NCI-H460 (cell line): ENCODE results near the gene HERPUD2.

DNA sequence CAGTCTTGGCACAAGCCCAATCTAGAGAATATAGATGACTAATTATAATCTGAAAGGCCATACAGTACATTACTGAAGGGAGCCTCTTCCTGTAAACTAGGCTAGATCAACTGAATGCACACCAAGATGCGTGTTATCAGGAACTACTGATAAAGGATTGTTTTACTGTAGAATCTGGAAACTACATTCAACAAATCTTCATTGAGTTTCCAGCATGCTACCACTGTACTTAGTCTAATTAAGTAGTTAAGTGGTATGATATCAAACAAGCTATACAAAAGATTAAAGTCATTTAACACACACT, 1.3 kb upstream of the KBTBD2 start:
RAMPAGE:
- cytosol, long total RNA = no peak
- long total RNA = no peak
- nucleus, long total RNA = no peak

DNA sequence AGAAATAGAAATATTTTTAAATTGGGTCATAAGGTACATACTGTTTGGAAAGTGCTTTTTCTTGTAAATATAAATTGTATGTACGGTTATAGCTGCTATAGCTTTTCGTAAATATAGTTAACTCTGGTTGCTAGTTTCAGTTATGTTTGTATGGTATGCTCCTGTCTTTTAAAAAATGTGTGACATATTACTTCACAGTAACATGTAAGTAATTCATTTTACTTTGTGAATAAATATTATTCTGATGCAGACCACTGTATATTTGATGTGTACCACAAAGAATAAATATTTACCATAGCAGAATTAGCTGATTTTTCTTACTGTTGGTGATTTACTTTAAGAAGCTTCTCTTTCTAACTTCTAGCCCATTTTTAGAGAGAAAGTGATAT, 292.7 kb downstream of the BBS9 start:
RAMPAGE:
- cytosol, long total RNA = no peak
- long total RNA = no peak
- nucleus, long total RNA = no peak

DNA sequence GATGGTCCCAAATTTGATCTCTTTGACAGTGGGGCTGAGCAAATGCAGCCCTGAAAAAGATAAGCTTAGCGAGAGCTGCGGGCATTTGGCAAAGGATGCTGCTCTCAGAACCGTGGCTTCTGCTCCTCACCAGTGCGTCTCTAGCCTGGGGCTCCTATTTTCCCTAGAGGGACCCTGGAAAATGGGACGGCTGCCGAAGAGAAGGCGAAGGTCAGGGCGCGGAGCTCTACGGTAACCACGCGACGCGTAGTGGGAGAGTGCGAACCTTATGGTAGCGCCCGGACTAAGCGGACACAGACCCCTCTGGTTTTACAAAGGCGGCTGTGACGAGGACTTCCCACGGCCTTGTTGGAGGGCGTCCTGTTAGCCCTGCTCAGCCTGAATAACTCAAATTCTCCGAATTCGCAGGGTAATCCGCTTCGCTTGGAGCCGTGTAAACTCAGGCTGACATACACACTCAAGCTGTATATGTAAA, 769 bp upstream of the TBX20 start:
RAMPAGE:
- cytosol, long total RNA = no peak
- long total RNA = no peak
- nucleus, long total RNA = no peak

GRCh38 chr7:35401425-35401853, 147.5 kb upstream of the TBX20 start:
RAMPAGE:
- cytosol, long total RNA = no peak
- long total RNA = no peak
- nucleus, long total RNA = no peak

DNA sequence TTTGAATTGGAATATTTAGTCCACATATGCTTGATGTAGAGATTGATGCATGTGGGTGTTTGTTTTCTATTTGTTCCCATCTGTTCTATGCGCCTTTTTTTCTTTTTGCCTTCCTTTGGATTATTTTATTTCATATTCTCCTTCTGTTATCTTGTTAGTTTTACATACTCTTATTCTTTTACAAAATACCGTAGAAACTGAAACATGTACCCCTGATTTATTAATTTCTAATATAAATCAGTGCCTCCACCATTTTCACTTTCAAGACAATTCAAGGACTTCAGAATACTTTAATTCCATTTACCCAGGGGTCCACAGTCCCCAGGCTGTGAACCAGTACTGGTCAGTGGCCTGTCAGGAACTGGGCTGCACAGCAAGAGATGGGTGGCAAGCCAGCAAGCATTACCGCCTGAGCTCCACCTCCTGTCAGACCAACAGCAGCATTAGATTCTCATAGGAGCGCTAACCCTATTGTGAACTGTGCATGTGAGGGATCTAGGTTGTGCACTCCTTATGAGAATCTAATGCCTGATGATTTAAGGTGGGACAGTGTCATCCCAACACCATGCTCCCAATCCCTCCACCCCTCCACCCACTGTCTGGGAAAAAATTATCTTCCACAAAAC, 68.8 kb downstream of the HERPUD2 start:
RAMPAGE:
- cytosol, long total RNA = no peak
- long total RNA = no peak
- nucleus, long total RNA = no peak

DNA sequence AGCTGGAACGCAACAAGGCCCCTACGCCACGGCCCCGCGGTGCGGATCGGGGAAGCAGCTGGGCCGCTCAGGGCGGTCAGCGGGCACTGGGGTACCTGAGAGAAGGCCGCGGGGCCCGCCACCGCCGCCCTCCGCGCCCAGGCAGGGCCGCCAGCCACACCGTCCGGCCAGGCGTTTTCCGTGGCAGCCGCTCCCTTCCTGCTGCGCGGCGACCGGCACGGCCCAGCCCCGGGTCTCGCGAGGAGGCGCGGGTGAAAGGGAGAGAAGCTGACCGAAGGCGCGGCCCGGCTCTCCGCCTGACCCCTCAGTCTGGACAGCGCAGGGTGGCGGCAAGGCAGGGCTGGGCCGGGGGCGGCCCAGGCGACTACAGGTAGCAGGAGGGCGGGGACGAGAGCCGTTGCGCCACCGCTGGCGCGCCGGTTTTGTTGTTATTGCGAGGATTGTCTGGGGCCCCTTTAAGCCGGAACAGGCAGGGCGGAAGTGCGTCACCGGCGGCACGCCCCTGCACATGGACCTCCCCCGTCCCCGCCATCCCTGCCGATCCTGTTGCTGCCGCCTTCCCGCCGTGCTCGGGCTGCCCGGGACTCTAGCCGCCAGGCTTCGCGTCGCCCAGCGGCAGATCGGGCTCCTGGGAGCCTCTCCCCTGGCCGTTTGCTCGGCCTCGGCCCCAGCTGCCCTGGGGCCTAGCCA, at the start of gene HERPUD2:
TSS of gene HERPUD2 (minus strand) at position 430 of the 690 bp plus-strand sequence.
RAMPAGE:
- cytosol, long total RNA = no peak
- long total RNA = no peak
- nucleus, long total RNA = no peak

RAMPAGE:
- cytosol, long total RNA = no peak
- long total RNA = no peak
- nucleus, long total RNA = no peak
Observed at GRCh38 chr7:35716199-35716897, 21.4 kb upstream of the HERPUD2 start.

GRCh38 chr7:35890529-35890999, 89.7 kb downstream of the SEPTIN7 start:
RAMPAGE:
- cytosol, long total RNA = no peak
- long total RNA = no peak
- nucleus, long total RNA = no peak

RAMPAGE:
- cytosol, long total RNA = no peak
- long total RNA = no peak
- nucleus, long total RNA = no peak
Observed at GRCh38 chr7:36119111-36119665, 33.9 kb upstream of the EEPD1 start.

GRCh38 chr7:36209074-36210126, 56.3 kb downstream of the EEPD1 start:
RAMPAGE:
- cytosol, long total RNA = no peak
- long total RNA = no peak
- nucleus, long total RNA = no peak

DNA sequence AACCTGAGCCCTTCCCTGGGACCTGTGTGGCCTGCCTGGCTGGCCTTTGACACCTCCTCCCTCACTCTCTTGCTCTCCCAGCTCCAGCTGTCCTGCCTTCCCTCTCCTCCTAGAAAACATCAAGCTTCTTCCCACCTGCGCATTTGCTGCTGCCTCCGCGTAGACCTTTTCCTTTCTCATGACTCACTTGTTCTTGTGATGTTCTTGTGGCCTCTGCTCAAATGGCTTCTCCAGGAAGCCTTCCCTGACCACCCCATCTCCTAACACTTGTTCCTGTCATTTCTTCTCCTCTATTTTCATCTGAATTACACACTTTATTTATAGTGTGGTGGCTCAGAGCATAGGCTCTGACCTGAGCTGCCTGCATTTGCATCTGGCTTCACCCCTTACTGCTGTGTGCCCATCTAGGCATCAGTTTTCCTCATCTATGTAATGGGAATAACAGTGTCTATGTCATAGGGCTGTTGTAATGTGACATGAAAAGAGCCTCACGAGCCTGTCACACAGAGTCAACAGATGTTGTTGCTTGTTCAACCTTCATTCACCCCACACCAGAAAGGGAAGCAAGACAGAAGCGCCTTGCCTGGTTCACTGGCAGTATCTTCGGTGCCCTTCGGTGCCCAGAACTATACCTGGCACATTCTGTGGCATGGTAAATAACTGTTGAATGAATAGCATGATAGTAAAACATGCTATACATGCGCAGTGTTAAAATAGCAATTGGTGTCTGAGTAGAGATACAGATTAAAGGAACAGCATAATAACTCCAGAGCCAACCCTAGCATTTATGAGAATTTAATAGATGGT, 57.7 kb downstream of the EEPD1 start:
RAMPAGE:
- cytosol, long total RNA = no peak
- long total RNA = no peak
- nucleus, long total RNA = no peak

RAMPAGE:
- cytosol, long total RNA = no peak
- long total RNA = no peak
- nucleus, long total RNA = no peak
Observed at GRCh38 chr7:36272592-36273743, 94.1 kb downstream of the MATCAP2 start.

DNA sequence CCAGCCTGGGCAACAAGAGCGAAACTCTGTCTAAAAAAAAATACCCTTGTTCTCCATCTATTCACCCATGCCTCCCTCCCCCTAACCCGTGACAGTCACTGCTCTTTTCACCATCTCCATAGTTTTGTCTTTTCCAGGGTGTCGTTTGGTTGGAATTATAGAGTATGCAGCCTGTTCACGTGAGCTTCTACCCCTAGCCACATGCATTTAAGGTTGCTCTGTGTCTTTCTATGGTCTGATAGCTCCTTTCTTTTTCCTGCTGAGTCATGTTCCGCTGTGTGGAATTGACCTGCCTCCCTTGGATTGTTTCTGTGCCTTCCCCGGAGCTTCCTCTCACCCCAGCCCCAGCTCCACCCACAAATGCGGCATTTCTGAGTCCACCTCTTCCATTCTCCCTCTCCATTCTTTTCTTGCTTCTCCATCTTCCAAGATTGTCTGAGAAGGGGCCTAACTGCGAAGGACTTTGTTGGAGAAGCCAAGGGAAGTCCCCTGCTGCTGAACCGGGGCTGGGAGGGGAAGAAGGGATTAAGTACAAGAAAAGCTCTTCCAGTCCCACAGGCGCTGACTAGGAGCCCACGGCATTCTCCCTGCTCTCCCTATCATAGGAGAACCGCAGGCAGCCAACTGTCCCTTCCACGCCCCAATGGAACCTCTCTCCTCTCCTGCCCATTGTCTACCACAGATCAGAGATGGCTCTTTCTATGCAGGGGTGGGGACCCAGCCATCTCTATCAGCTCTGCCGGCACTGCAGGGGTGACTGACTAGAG, 65.0 kb downstream of the MATCAP2 start:
RAMPAGE:
- cytosol, long total RNA = no peak
- long total RNA = no peak
- nucleus, long total RNA = no peak

RAMPAGE:
- cytosol, long total RNA = no peak
- long total RNA = no peak
- nucleus, long total RNA = no peak
Observed at GRCh38 chr7:36460768-36461314, 71.2 kb downstream of the ANLN start.

DNA sequence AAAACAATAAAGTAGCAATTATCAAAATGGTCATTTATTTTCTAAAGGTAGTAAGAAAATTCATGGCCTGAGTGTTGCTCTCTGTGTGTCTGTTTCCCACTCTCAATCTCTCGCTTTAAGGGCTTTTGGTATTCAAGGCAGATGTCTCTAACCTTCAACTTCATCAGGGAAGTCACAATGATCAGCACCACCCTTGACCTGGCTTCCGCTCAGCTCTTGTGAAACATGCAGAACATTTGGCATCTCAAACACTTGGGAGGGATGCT, 129.9 kb downstream of the AOAH start:
RAMPAGE:
- cytosol, long total RNA = no peak
- long total RNA = no peak
- nucleus, long total RNA = no peak

DNA sequence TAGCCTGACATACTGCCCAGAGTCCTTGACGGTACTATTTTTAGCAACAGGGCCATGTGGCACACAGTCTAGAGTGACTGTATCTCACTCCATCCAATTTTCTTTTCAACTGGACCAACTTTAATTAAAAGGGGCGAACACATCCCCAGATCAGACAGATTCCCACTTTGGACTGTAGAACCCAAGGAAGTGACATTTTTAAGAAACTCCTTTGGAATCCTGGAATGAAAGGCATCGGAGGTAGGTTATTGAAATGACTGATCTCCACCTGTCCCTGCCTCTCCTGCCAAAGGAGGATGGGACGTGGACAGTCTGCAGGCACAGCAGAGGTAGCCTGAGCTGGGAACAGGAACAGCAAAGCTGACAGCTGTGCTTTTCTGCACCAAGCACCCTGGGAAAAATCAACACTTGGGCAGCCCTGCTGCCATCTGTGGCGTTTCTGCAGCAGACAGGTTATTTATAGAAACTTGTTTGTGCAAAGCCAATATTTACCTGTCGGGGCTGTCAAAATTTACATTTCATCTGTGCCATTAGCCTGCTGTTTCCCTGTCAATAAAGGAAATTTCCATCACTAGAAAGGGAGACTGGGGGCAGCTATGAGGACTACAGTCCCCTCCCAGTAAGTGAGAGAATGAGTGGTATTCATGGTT, 221.6 kb upstream of the AOAH start:
RAMPAGE:
- cytosol, long total RNA = no peak
- long total RNA = no peak
- nucleus, long total RNA = no peak

RAMPAGE:
- cytosol, long total RNA = no peak
- long total RNA = no peak
- nucleus, long total RNA = no peak
Observed at GRCh38 chr7:36950817-36951638, 226.7 kb upstream of the AOAH start.

DNA sequence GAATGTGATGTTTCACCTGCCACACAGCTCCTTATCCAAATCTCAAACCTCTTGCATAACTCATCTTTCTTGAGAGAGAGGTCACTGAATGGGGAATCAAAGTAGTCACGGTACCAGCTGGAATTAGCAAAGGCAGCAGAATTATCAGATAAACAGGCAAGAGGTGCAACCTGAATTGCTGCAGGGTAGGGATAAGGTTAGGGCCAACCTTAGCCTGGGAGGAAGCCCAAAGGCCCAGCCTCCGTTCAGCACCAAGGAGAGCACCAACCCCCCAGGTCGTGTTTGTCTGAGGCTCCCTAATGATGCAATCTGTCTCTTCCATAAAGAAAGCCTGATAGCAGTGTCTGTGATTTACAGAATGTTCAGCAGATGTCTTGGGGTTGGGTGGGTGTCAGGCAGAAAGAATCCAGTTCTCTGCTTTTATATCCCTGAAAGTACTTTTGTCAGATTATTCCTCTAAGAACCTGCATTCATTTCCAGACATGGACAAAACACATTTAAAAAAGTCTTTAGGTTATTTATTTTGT, 328.4 kb upstream of the AOAH start:
RAMPAGE:
- cytosol, long total RNA = no peak
- long total RNA = no peak
- nucleus, long total RNA = no peak

DNA sequence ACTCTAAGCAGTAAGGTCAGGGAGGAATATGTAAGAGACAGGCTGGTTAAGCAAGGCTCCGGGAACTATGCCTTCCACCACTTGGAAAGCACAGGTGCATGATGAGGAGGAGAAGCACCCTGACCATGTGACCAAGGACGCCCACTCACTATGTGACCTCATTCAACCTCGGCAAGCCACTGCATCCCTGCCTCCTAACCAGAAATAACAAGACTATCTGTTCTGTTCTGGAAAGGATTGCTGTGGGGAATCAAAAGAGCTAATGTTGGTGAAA, 218.4 kb downstream of the ELMO1 start:
RAMPAGE:
- cytosol, long total RNA = no peak
- long total RNA = no peak
- nucleus, long total RNA = no peak

GRCh38 chr7:37340930-37341316, 107.7 kb downstream of the ELMO1 start:
RAMPAGE:
- cytosol, long total RNA = no peak
- long total RNA = no peak
- nucleus, long total RNA = no peak